ENCODE measurements around the genes ARHGAP17 and IL4R.

- RAMPAGE, long total RNA, result no peak
- RRBS, result no CpG with 5 or more reads among the region's 9 CpGs
Observed at GRCh38 chr16:24789878-24790775, 55.6 kb upstream of the SLC5A11 start.

DNA sequence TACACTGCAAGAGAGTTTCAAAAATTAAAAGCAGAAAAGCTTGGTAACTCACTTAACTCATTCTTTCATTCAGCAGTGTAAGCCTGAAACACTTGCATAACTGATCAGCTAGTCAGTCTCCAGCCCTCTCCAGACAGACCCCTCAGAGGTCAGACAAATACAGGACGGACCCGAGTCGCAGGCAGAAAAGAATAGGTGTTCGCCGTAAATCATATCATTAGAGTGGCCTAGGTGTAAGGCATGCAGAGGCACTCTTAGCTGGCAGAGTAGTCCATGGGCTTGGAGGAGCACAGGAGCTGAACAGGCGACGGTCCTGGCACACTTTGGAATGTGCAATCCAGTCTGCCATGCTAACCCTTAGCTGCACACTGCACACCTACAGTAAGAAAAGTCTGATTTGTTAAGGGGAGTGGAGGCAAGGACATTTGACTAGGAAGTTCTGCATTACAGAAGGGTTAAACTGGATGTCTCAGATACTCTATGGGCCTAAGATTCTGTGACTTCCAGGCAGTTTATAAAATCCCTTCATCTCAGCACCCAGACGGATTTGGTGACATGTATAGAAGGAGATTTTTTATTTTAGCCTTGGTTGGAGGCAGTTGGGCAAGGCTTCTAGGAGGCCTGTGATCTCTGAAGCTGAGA, 34.8 kb upstream of the SLC5A11 start:
- RAMPAGE, long total RNA, result no peak
- RRBS, result no CpG with 5 or more reads among the region's 8 CpGs

GRCh38 chr16:24983498-24984087, 31.6 kb downstream of the ARHGAP17 start:
- RAMPAGE, long total RNA, result no peak
- RRBS, result no CpG with 5 or more reads among the region's 7 CpGs

- RAMPAGE, long total RNA, result no peak
- RRBS, result no CpG with 5 or more reads among the region's 9 CpGs
Observed at GRCh38 chr16:24988504-24989563, 26.3 kb downstream of the ARHGAP17 start.

GRCh38 chr16:25015202-25015701, at the start of gene ARHGAP17:
TSS of gene ARHGAP17 (minus strand) at chr16:25015369.
- RAMPAGE, long total RNA, result no peak
- RRBS, result 1% methylated on average over 10 of the region's 50 CpGs

DNA sequence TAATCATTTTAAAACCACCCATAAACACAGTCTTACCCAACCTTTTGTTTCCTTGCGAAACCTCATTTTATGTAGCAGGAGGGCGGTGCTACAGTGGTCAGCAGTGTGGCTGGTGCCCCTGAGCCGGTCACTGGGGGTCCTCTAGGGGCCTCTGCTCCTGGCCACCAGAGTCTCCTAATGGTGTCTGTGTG, 39.1 kb upstream of the AQP8 start:
- RAMPAGE, long total RNA, result no peak
- RRBS, result no CpG with 5 or more reads among the region's 3 CpGs

DNA sequence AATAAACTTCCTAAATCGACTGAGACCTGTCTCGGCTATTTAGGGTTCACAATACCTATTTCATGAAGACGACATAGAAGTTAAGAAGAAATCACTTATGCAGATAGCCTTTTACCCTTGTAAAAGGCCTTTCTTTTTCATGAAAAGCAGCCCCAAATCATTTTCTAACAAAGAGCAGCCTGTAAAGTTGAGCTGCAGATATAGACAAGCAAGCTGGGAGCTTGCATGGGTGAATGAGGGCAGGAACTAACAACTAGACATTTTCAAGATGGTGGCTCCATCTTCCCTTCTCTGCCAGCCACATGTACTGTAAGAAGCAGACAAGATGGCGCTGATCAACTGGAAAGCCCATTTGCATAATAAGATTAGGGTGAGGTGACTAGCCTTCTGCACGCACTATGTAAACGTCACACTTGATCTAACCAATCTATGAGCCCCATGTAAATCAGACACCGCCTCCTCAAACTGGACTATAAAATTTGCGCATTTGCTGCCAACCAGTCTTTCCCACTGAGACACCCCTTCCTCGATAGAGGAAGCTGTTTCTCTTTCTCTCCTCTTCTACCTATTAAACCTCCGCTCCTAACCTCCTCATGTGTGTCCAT, 4.6 kb upstream of the KDM8 start:
- RAMPAGE, long total RNA, result no peak
- RRBS, result no CpG with 5 or more reads among the region's 10 CpGs

DNA sequence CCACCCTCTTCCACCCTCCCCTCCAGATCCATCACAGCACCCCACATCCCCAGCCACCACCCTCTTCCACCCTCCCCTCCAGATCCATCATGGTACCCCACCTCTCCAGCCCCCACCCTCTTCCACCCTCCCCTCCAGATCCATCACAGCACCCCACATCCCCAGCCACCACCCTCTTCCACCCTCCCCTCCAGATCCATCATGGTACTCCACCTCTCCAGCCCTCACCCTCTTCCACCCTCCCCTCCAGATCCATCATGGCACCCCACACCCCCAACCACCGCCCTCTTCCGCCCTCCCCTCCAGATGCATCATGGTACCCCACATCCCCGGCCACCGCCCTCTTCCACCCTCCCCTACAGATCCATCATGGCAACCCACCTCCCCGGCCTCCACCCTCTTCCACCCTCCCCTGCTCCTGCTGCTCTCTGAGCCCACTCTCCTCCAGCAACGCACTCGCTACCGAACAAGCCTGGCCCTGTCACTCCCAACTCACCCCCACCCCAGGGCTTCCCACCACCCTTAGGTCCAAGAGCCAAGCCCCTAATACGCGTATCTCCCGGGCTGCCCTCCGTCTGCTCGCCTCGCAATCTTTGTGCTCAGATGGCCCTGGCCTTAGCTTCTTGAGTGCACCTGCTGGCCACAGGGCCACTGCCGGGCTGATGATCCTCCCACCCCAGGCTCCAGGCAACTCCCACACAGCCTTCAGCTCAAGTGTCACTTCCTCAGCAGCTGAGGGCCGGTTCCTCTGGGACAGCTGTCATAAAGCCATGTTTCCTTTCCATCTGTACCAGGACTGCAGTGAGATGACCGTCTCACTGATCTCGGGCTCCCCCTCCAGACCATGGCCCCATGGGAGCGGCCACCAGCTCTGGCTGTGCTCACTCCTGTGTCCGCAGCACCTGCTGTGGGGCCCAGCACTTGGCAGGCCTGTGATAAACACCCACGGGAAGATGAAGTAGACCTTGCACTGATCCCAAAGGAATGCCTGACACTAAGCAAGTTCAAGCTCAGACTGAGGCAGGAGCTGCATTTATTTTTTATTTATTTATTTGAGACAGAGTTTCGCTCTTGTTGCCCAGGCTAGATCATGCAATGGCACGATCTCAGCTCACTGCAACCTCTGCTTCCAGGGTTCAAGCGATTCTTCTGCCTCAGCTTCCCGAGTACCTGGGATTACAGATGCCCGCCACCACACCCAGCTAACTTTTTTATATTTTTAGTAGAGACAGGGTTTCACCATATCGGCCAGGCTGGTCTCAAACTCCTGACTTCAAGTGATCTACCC, 25.7 kb downstream of the KDM8 start:
- RAMPAGE, long total RNA, result no peak
- RRBS, result 84% methylated on average over 9 of the region's 27 CpGs

DNA sequence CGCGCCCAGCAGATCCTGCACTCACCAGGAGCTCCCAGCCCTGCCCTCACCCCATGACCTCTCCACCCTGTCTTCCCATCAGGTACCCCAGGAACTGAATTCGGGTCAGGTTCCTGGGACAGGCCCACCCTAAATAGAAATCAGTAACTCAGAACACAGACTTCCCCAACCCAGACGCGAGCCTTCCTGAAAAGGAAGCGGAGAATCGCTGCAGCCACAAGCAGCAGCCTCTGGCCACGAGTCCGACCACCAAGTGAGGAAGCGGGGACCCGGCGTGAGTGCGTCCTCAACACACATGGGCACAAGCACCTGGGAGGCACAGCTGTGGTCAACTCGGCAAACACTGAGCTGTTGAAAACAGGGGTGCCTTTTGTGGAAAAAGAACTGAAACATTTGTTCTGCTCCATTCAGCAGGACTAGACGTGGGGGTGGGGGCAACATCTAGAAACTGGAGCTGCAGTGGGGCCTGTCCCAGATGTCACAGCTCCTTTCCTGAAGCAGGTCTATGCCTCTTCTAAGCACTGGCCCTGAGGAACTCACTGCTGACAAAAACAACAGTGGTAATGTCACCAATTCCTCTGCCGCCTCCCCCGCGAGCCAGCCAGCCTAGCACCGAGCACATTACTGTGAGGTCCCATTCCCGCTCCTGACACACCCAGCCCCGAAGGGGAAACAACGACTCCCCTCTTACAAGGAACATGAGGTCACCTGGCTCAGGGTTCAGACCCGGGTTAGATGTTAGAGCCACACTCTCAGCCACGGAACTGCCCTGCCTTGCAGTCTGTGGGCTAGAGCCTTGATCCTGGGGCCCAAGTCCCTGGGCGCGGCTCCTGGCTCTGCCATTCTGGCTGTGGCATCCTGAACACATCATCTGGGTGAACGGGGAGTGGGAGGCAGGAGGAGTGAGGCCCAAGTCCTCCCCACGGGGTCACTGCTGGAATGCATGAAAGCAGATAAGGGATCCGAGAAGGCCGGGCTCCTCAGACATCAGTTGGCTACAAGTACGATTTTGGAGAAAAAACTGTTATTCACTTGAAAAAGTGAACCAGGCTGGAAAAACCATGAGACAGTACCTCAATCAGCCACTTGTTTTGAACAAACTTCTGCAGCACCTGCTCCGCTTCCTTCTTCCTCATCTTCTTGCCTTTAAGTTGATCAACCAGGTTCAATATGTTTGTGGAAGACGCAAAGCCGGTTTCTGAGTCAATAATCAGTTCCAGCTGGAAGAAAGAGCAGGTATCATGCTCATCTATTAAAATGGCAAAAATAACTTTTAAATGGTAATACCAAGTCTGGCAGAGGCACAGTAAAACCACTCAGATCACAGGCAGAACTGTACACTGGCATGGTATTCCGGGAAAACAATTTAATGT, 29.1 kb downstream of the KDM8 start:
- RAMPAGE, long total RNA, result no peak
- RRBS, result no CpG with 5 or more reads among the region's 35 CpGs

DNA sequence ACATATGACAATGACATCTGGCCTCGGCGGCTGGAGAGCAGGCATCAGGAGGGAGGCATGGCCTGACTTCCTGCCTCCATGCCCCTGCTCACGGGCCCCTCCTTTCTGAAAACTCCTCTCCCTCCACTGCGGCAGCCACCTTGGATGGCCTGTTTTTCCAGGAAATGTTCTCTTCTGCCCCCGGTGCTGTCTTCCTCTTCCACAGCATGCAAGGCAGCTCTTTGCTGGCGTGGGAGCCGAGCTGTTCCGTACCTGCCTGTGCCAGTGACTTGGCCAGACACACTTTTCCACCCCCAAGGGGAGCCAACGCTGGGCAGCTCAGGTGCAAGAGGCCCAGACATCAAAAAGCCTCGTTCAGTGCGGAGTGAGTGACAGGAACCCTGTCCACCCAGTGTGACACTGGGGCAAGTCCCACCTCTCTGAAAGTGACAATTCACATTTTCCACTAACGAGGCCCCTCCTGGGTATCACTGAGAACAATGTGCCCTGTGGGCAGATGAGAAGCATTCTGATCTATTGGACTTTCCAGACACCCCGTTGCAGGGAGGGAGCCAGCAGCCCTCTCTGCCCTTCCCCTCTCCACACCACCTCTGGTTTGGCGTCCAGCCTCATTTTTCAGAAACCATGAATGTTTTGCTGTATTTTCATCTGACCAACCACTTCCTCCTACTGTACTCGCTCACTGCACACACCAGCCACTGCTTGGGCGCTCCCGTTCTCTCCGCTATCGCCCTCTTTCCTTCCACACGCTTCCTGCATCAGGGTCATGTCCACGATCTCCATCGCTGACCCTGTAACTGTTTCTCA, 31.1 kb downstream of the NSMCE1 start:
- RAMPAGE, long total RNA, result no peak
- RRBS, result no CpG with 5 or more reads among the region's 22 CpGs

GRCh38 chr16:27253532-27253900, 15.1 kb downstream of the NSMCE1 start:
- RAMPAGE, long total RNA, result no peak
- RRBS, result no CpG with 5 or more reads among the region's 6 CpGs

GRCh38 chr16:27285800-27286798, 17.5 kb upstream of the NSMCE1 start:
- RAMPAGE, long total RNA, result no peak
- RRBS, result no CpG with 5 or more reads among the region's 10 CpGs

GRCh38 chr16:27313307-27314061, at the start of gene IL4R:
TSS of gene IL4R (plus strand) at chr16:27313974.
- RAMPAGE, long total RNA, result start-site peak on the plus strand at chr16:27313879-27313985, 370 and 422 reads in 2 replicates
- RRBS, result under 1% methylated on average over 27 of the region's 71 CpGs

DNA sequence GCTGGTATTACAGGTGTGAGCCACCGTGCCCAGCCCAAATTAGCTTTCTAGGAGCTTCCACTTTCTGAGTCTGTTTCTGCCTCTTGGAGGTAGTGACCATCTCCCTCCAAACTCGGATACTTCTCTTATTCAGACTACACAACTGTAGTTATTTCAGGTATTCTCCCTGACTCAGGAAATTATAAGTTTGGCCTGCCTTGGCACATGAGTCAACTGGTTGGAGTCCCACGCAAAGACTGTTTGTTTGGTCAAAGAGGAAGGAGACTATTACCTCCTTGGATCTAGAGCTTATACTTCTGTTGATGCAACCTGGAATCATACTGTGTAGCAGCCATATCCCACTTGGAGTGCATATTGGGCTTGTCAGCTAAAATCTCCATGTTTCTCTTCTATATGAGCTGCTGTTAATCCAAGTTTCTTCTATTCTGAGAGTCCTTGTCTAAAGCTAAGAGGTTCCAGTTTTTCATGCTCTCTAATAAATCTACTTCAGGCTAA, 7.5 kb downstream of the IL4R start:
- RAMPAGE, long total RNA, result no peak
- RRBS, result no CpG with 5 or more reads among the region's 3 CpGs

- RAMPAGE, long total RNA, result no peak
- RRBS, result no CpG with 5 or more reads among the region's 9 CpGs
Observed at GRCh38 chr16:27339898-27340503, 26.2 kb downstream of the IL4R start.

DNA sequence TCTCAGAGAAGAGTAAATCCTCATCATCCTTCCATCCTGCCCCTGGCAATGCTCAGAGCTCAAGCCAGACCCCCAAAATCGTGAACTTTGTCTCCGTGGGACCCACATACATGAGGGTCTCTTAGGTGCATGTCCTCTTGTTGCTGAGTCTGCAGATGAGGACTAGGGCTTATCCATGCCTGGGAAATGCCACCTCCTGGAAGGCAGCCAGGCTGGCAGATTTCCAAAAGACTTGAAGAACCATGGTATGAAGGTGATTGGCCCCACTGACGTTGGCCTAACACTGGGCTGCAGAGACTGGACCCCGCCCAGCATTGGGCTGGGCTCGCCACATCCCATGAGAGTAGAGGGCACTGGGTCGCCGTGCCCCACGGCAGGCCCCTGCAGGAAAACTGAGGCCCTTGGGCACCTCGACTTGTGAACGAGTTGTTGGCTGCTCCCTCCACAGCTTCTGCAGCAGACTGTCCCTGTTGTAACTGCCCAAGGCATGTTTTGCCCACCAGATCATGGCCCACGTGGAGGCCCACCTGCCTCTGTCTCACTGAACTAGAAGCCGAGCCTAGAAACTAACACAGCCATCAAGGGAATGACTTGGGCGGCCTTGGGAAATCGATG, 38.2 kb upstream of the IL21R start:
- RAMPAGE, long total RNA, result no peak
- RRBS, result no CpG with 5 or more reads among the region's 14 CpGs

DNA sequence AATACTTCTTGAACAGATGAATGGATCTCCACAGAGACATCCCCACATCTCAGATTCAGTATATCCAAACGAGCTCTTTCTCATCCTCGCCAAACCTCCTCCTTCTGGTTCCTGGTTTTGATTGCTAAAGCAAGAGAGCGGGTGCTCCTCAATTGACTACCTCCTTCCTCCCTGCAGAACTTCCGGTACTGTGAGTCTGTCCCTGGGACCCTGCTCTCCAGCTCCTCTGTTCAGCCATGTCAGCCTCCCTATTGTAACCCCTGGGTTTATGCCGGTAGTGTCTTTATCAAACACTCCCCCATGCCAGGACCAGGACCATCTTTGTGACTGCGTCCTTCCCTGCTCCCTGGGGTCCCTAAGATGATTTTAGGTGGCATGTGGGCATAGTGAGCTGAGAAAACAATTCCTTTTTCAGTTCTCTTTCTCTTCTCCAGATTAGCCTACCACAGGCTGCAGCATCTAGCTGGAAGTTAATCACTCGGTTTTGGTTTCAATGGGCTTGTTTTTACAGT, 27.8 kb upstream of the IL21R start:
- RAMPAGE, long total RNA, result no peak
- RRBS, result 64% methylated on average over 2 of the region's 7 CpGs

DNA sequence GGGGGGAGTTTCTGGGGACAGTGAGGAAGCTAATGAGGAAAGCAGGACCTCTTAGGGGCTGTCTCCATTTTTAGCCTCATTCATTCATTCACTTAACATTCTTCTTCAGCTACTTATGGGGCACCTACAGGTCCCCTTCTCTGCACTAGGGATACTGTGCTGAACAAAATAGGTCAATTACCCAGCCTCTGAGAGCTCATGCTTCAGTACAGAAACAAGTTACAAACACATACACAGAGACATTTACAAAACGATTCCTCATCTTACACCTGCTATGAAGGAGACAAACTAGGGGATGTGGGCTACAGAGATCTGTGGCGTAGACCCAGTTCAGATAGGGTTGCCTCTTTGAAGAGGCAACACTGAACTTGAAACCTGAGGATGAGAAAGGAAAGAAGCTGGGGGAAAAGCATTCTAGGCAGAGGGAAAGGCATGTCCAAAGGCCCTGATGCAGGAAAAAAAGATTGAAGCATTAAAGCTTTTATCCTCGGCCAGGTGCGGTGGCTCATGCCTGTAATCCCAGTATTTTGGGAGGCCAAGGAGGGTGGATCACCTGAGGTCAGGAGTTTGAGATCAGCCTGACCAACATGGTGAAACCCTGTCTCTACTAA, 5.2 kb downstream of the IL21R start:
- RAMPAGE, long total RNA, result no peak
- RRBS, result no CpG with 5 or more reads among the region's 4 CpGs

DNA sequence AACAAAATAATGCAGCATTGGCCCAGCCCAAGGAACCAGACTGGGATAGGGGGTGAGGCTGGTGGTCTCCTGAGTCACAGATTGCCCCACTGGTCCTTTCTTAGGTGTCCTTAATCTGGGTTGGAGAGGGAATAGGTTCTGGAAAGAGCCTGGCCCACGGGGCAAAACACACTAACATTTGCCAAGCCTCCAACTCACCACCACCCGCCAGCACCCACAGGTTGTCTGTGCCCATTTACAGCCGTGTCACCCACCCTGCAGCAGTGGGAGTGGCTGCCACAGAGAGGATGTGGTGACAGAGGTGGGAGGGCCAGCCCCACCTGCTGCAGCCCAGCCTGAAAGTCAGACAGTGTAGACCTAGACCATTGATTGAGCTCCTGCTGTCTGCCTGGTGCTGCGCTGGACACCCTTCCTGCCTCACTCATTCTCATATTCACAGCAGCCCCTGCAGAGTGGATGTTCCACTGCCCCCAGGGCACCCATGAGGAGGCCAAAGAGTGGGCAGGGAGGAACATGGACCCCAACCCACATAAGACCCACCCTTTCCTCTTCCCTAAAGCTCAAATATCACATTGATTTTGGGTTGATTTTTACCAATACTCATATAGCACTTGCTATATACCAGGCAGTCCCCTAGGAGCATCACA, 44.8 kb downstream of the IL21R start:
- RAMPAGE, long total RNA, result no peak
- RRBS, result no CpG with 5 or more reads among the region's 4 CpGs

DNA sequence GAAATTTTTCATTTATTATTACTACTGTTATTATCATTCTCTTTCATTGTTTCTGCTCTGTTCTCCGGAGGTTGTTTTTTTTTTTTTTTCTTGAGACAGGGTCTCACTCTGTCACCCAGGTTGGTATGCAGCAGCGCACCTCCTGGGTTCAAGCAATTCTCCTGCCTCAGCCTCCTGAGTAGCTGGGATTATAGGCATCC, 115.0 kb downstream of the KATNIP start:
- RAMPAGE, long total RNA, result no peak
- RRBS, result no CpG with 5 or more reads among the region's 2 CpGs

Measured in kidney epithelial cell (primary cell).